Measurements from ENCODE around the genes GPR137C and SOCS4.

DNA sequence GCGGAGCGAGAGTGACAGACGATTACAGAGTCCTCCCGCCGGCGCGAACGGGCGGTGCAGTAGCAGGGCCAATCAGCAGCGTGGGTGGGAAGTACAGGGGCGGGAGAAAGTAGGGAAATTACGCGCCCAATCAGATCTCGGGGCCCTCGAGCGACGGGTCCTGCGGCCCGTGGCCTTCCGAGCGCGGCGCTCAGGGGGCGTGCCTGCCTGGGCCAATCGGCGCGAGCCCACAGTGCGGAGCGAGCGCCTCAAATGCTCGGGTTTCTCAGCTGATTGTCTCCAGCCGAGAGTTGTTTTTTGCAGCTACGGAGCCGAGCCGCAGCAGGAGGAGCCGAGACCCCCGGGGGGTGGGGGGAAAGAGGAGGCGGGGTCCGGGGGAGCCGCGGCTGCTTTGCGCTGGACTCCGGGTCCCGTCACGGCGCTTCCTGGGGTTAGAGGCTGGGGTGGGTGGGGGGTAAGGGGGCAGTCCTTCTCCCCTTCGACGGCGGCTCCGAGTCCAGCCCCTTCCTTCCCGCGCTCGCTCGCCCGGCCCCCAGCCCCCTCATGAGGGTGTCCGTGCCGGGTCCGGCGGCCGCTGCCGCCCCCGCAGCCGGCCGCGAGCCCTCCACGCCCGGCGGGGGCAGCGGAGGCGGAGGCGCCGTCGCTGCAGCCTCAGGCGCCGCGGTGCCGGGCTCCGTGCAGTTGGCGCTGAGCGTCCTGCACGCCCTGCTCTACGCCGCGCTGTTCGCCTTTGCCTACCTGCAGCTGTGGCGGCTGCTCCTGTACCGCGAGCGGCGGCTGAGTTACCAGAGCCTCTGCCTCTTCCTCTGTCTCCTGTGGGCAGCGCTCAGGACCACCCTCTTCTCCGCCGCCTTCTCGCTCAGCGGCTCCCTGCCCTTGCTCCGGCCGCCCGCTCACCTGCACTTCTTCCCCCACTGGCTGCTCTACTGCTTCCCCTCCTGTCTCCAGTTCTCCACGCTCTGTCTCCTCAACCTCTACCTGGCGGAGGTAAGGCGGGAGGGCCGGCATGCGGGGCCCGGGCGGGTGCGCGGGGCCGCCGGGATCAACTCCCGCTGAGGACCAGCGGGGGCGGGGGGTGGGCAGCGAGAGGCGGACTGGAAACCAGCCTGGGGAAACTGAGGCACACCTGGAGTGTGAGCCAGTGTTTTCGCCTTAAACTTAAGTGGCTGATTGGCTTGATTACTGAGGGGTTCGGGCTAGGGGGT is at the start of gene GPR137C:
Gene GPR137C, plus strand, starts transcription at position 232 of the 1,205 bp plus-strand sequence.
- PRO-cap: bidirectional peak, plus-strand start at position 286 of the sequence, minus-strand start outside the sequence; bidirectional peak, plus-strand start at position 544 of the sequence, minus-strand start at position 424 of the sequence

- PRO-cap: no peak
Observed at GRCh38 chr14:52642291-52643330, 52.7 kb downstream of the ERO1A start.

DNA sequence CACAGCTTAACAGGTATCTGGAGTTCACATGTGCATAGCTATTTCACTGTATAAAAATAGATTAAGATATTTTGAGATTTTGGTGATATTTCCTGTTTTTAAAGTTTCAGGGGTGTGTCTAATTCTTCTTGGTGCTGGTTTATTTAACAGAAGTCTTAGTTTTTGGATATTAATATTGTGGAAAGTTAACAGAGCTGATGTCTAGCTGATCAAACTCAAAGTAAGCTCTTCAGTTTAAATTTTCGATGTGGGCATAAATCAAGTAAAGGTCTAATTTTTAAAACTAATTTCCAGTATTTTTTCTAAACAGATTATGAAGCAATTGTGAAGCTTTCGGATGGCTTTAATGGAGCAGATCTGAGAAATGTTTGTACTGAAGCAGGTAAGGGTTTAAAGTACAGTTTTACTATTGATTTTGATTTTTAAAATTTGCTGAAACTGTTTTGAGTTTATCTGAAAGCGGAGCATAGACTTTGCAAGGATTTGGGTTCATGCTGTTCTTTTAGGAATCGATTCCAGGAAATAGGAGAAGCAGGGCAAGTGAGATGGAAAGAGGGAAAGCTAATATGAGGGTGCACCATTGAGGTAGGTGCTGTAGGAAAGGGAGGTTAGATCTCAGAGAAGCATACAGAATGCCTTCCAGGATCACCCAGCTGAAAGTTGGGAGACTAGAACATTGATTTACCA is 6.2 kb upstream of the STYX start:
- PRO-cap: no peak

DNA sequence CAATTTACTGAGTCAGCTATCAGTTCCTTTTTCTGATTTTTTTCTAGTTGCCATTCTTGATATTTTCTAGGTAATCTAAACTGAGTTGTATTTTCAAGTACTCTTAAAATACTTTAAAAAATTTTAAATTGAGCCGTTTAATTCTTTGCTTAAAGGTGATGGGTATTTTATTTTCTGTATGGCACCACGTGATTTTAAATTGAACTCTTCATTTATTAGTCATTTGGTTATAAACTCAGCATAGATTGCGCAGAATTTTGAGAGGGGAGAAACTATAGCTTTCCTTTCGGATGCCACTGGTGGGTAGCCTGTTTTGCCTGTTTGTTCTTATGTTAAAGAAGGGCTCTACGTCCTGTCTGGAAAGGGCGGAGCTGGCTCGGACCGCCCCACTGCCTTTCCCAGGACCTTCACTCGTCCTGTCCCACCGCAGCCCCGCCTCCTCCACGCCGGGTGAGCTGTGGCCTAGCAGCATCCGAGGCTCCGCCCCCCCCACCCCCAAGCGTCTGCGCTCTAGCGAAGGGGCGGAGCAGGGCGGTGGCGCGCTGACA is 367 bp upstream of the STYX start:
- PRO-cap: bidirectional peak, plus-strand start outside the sequence, minus-strand start at position 323 of the sequence

- PRO-cap: no peak
Observed at GRCh38 chr14:52877674-52878131, 73.1 kb downstream of the FERMT2 start.

DNA sequence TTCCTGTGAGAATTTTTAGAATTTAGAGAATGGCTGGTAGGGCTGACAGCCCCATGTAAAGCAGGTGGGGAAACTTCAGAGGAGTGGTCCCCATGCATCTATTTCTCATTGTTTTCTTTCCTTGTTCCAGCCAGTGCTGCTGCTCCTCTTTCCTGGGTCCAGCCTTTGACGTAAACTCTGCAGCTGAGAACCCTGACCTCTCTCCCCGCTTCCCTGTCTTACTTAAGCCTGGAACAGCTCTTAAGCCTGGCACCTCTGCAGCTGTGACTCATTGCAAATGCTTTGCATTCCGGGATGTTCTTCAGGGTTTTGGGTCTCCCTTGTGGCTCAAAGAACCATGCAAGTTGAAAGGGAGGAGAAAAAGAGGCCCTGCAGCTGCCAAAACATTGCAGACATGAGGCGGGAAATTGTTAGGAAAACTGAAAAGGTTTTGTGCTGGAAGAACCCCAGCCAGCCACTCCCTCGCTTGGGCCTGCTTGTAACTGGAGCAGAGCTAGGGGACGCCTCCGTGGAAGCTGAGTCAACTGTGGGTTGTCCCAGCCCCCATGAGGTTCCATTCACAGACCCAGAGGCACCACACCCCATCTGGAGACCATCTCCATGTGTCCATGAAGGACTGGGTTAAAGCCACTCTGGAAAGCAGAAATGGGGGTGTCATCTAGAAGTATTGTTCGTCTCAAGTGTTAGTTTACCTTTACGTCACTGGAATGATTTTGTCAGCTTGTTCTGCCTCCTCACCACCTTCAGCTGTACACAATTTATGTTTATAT is 60.2 kb upstream of the FERMT2 start:
- PRO-cap: no peak

DNA sequence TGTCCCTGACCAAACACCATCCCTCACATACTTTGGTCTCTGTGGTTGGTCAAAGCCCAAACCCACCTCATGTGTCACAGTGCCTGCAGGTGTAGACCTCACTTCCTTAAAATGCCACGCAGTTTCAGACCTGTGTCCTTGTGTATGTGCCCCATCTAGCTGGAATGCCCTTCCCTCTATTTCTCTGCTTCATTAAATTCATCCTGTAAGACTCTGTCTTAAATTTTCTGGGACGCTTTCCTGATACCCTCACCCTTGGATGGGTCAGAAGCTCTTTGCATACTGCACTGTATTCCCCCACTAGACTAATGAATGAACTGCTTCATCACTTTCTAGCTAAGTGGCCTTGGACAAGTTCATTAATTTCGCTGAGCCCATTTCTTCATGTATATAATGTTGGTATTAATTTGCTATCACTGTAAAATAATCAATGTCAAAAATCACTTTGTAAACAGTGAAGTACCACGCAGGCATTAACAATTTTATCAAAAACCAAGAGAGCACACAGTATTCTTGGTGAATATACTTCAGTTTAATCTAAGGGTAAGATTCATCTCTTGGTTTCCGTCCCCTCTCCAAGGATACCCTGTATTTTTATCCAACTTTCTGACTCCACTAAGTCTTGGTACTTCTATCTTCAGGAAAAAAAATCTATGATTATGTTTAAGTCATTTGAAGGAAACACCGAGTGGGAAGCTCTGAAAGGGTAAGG is 2.9 kb downstream of the DDHD1 start:
- PRO-cap: no peak

DNA sequence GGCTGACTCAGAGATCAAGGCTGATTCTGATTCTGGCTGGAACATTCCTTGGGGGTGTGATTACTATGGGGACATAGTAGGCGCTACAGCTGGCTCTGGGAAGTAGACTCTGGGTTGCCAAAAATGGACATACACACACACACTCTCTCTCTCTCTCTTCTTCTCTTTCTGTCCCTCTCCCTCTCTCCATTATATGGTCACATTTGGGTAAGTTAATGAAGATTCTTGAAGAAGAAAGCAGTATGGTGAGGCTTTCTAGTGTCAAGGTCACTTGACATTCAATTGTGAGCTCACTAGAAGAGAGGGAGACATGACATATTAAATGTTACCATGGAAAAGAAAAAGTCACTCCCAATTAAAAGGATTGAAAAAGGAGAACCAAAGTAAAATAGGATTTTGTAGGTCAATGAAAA is 174.7 kb upstream of the DDHD1 start:
- PRO-cap: no peak

- PRO-cap: no peak
Observed at GRCh38 chr14:53509434-53509803, 356.3 kb upstream of the DDHD1 start.

GRCh38 chr14:54426795-54427617 is 14.2 kb downstream of the CNIH1 start:
- PRO-cap: no peak

DNA sequence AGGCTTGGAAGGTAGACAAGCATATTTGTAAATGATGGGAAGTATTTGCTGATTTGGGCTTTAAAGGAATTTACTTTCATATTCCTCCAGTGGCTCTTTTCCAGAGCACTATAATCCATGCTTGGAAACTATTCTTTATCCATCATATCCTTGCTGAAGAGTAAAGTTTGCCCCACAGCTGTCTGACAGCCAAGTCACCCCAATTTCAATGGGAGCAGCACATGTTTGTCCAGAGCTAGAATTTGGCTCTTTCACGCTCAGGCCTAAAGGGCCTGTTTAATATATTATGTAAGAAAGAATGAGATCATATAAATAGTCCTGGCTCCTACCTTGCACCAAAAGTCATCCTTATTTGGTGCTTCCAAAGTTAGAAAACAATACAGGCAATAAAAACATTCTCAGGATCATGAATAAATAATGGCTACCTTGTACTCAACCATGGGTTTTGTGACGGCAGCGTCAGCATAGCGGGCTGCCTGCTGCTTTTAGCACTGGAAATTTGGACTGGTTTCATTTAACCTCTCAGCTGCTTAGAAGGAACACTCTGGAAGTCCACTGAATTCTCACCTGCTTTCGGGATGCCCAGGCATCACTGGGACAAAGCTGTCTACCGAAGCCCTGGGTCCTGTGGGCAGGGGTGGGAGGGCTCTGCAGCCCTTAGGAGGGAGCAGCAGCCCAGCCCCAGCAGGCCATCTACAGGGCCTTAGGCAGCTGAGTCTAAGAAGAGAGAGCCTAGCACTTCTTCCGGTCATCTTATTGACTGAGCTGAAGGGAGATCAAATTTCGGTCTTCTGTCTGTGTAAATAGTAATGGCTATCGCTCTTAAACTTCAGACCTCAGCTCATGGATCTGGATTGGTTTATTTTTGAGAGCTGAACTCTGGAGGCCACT is 106.3 kb downstream of the SAMD4A start:
- PRO-cap: no peak

- PRO-cap: no peak
Observed at GRCh38 chr14:54693544-54694598, 126.9 kb downstream of the SAMD4A start.

DNA sequence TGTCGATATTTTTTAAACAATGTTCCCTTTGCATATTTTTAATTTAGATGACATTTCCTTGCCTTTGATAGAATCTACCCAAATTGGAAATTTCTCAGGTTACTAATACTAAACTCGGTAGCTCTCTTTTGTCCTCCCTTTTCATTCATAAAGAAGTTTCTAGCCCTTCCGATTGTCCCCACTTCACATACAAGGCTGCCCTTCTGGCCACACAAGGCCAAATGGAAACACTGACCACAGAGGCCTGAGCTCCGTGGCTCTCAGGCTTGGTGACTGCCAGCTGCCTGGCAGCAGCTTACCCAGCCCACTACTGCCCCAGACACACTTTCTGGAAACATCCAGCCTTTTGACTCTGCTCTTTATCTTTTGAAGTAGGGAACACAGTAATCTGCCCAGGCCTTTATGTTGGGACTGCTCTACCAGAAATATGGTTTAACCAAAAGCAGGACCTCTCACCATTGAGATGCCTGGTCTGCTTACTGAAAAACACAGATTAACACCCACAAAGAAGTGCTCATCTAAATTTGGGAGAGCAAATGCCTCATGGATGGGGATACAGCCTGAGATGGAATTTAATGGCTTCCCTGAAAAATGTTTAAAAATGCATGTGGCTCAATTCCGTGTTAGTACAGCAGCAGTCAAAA is 167.1 kb downstream of the GCH1 start:
- PRO-cap: no peak

DNA sequence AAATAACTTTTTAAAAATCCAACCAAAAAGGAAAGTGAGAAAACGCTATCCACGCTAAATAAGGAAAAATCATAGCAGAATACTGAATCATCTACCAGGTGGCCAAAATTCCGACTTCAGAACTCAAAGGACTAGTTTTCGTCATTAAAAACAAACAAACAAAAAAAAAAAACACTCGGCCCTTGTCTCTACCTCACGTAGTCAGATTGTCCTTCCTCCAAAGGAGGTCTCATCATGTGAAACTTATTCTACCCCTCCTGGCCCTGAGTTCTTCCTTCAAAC is 130.0 kb downstream of the GCH1 start:
- PRO-cap: no peak

DNA sequence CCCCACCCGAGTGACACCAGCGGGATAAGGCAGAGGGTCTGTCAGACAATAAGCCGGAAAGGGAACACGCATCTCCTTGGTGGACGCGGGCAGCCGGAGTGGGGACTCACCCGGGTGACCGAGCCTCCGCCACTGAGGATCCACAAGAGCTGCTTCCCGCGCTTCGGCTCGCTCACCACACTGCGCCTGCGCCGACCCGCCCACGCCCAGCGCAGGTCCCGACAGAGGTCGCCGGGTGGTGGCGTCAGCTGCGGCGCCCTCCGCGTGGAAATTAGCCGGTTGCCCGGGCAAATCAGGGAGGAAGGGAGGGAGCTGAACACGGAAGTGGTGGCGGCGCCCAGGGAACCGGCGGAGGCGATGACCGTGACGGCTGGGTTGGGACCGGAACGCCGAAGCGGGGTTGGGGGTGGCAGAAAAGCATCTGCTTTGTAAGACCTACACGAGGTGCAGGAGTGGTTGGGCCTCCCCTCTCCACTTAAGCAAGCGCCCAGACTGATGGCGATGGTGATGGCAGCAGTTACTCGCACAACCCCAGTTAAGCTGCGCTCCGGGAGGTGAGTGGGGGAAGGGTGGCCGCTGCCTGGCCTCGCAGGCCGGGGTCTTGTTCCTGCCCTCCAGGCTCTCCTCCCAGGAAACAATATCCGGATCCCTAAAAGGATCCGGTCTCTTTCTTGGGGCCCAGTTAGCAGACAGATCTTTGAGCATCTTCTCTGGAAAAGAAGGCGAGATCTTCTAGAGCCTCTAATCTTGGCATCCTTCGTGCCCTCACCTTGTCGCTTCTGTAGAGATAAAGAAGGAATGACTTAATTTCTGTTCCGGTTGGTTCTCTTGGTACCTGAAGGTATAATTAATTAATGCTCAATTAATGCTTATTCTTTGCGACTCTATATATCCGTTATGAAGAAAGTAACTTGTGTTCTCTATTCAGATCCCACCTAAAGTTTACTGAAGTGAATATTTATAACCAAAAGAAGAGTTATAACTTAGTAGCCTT is at the start of gene SOCS4:
Gene SOCS4, plus strand, starts transcription at position 319 of the 994 bp plus-strand sequence.
- PRO-cap: bidirectional peak, plus-strand start at position 298 of the sequence, minus-strand start at position 134 of the sequence; bidirectional peak, plus-strand start at position 665 of the sequence, minus-strand start at position 494 of the sequence; unidirectional peak, minus-strand start at position 781 of the sequence

DNA sequence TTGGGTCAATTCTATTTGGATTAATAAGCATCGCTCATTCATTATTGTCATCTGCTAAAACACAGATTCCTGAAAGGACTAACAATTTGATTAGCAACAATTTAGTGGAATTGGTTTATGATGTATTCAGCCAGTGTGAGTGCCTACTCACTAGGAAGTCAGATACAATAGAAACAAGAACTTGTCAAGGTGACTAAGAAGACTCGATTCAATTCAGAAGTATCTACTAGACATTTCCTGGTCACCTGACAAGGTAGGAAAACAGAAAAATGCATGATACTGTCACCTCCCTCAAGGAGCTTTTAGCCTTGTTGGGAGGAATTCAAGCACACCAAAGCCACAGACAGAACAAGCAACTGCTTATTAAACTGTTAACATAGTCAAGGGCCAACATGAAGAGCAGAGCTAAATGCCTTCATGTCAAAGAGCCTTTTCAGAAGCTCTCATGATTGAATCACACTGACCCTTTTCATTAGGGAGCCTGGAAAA is 31.3 kb upstream of the LGALS3 start:
- PRO-cap: bidirectional peak, plus-strand start at position 305 of the sequence, minus-strand start at position 154 of the sequence

GRCh38 chr14:55114678-55115020 is 14.4 kb upstream of the LGALS3 start:
- PRO-cap: no peak

GRCh38 chr14:55131294-55131828 is 2.3 kb downstream of the LGALS3 start:
- PRO-cap: no peak

GRCh38 chr14:55332388-55333052 is 61.3 kb downstream of the FBXO34 start:
- PRO-cap: no peak

DNA sequence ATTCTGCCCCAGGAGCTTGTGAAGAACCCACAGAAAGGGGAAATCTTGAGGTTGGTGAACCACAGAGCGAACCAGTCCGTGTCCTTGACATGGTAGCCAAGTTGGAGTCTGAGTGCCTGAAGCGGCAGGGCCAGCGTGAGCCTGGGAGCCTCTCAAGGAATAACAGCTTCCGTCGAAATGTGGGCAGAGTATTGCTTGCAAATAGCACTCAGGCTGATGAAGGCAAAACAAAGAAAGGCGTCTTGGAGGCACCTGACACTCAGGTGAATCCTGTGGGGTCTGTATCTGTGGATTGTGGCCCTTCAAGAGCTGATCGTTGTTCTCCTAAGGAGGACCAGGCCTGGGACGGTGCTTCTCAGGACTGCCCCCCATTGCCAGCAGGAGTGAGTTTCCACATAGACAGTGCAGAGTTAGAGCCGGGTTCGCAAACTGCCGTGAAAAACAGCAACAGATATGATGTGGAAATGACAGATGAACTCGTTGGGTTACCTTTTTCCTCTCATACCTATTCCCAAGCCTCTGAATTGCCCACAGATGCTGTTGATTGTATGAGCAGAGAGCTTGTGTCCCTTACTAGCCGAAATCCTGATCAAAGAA is 60.4 kb downstream of the ATG14 start:
- PRO-cap: no peak

All from Calu3 (cell line).